ENCODE measurements around a stretch of chr2.

DNA sequence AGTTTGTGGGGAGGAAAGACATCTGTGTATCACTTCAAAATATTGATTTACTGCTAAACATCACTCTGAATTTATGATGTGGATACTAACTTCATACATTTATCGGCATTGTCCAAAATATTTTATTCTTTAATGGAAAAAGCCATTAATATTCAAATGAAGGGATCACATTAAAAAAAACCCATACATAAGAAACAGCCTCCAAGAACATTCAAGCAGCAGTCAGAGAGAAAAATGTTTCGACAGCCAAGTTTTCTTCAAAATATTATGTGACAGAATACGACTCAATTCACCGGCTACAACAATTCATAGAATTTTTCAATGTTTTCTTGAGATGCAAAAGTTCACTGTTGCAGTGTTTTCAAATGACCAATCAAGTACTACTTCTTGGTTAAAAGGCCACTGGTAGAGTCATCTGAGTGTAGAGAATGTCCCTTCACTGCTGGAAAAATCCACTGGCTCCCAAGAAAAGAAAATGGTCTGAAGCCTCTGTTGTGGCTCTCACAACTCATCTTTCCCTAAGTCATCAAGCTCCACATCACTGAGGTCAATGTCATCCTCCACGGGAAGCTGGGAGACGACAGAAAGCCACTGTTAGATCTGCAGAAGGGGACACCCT is 28.7 kb downstream of the PDIA6 start:
- PRO-cap, result no peak

GRCh38 chr2:10843986-10844749 is 31.6 kb upstream of the PDIA6 start:
- PRO-cap, result no peak

DNA sequence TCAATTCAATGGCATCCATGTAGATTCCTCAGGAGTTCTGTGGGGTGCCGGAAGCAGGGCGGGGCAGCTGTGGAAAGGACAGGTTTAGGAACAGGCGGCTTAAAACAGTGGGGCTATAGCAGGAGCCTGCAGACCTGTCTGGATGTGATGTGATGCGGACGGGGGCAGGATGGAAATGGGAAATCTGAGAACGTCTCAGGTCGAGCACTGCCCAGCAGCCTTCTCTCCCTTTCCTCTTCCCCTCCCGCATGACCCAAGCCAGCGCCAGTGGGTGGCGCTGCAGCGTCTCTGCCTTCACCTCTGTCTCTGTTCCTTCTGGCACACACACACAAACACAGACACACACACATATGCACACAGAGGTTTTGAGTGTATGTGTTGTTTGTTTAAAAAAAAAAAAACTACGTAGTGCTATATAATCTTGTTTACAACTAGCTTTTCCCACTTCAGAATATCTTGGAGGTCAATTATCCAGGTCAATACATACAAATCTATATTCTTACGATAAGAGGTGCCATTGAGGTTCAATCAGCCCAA is 59.7 kb upstream of the C2orf50 start:
- PRO-cap, result no peak

DNA sequence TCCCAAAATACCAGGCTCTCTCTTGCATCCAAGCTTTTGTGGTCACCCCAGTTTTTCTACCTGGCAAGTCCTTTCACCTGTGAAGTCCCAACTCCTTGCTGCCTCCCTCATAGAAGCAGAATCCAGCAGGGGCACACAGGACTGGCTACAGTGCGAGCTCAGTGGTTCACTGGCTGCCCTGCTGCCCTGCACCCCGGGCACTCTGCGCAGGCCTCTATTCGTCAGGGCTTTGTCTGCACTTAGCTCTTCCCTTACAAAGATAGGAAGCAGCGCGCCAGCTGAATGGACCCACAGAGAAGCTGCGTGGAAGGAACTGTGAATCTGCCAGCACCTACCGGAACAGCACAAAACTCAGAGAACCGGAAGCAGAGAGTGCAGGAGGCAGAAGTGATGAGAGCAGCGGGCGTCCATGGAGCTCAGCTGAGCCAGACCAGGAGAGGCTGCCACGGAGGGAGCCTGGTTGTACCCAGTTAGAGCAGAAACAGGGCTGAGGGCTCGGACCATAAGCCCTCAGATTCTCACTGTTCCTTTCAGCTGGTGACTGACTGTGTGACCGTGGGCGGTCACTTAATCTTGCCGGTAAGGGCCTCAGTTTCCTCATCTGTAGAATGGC is 884 bp upstream of the C2orf50 start:
- PRO-cap, result no peak

DNA sequence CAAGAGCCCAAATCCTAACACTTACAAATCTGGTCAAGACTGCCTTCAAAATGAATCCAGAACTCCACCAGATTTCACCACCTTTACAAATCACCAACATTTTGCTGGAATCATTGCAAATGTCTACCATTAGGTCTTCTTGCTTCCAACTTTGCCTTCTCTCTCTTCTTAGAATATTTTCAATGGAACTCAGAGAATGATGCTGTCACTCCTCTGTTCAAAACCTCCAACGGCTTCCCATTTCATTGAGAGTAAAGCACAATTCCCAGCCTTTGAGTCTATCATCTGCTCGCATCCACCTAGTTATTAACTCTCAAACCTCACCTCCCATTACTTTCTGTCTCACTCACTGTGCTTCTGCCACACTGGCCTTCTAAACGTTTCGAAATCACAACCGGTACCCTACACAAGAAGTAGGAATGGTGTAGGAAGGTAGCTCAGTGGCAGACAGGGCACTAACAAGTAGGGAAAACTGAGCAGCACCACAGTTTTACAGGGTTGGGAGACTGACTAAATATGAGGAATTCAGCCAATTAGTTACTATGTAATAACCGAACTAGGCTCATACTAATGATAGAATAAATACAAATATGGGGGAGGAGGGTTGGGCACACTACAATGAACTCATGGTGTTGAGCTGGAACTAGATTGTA is 39.9 kb downstream of the ROCK2 start:
- PRO-cap, result no peak

DNA sequence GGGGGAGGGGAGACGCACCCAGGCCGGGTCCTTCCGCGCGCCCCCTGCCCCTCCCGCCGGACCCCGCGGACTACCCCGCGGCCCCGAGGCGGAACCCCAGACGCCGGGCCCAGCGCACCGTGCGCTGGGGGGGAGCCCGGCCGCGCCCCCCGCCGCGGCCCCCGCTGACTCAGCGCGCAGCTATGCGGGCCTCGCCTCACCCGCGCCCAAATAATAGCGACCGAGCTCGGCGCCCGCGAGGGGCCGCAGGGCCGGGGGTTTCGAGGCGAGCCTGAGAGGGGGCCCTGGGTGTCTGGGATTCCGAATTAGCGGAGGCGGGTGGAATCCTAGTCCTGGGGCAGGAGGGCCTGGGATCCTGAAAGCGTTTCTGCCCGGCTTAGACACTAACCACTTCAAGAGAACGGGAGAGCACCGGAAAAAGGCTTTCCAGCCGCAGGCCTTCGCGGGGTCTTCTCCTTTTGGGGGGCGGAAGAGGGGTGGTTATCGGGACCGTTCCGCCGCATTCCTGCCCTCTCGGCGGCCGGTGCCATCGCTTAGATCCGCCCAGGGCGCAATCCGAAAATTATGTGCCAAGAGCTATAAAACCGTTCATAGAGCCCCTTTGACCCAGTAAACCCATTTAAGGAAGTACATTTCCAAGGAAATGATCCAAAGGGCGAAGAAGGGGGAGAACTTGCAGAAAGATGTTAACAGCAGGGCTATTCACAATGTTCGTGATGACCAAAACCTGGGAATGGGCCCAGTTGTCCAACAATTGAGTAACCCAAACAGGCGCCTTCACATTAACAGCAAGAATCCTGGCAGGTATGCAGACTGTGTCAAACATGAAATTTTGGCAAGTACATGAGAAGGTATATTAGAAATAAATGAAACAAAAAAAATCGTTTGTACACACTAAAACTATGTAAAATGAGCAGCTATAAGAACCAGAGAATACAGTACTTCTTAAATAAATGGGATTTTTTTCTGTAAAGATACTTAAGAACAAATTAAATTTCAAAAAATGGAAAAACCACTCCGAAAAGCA is 763 bp upstream of the ROCK2 start:
- PRO-cap, result bidirectional peak, plus-strand start at position 223 of the sequence, minus-strand start at position 102 of the sequence; bidirectional peak, plus-strand start at position 651 of the sequence, minus-strand start at position 445 of the sequence

DNA sequence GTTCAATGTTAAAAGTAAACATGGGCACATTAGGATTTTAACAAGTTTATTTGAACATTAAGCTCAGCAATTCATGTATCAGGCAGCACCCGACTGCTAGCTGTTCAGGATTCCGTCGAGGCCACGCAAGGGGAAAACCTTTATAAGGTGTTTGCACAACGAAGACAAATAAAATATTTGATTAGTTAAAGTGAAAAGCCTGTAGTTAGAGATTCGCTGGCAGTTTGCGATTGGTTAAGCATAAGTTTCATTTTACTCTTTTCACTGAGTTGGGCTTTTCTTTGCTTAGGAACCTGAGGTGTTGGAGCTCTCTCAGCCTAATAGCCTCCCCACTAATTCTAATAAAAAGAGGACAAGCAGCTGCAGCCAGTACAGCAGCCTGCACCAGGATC is 43.6 kb upstream of the ROCK2 start:
- PRO-cap, result no peak

DNA sequence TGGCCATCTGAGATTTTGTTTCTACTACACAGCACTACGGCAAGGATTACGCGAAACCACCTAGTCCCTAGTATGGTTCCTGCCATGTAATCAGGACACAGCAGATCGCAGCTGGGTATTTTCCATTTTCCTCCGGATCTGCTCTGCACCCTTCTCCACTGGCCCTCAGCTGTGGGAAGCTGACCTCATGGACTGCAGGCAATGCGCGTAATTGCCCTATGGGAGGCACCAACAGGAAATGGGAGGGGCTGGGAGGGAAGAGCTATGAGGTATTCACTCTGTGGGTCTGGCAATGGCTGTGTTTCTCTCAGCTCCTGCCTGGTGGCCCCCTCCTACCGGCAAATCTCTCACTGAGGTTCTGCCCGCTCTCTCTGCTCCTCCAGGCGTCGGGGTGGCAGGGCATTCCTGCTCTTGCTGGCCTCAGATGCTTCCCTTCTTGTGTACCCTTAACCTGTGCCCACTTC is 59.3 kb upstream of the ROCK2 start:
- PRO-cap, result bidirectional peak, plus-strand start at position 382 of the sequence, minus-strand start at position 173 of the sequence

DNA sequence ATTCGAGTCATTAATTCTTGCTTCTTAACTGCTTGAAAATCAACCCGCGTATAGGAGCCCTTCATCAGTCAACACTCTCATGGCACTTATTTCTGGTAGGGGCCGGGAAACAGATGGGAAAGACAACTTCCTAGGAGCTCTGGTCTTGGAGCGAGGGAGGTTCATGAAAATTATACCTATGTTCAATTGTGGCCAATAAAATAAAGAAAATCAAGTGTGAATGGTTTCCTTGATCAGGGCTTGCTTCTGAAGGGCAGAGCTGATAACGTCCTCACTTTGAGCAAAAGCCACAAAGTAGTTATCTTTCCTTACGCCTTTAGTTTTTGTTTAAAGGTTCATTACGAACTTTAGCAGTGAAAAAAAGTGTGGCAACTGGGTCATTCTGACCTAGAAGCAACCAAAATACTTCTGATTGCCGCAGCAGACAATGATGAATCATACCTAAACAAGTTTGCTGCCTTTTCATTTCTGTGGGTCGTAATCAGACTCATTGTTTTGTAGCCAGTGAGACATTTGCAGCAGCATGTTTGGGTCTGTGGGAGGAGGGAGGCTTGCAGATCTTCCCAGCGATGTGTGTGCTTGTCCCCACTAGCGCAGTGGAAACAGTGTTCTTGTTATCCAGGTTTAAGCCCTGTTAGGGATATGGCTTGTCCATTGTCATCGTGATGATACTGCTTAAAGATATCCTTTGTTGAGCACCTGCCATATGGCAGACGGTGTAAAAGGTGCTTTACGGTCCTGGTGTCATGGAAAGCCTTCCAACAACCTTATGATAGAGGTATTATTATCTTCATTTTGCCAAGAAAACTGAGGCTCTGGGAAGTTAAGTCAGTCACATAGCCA is 1.5 kb upstream of the GREB1 start:
- PRO-cap, result no peak

DNA sequence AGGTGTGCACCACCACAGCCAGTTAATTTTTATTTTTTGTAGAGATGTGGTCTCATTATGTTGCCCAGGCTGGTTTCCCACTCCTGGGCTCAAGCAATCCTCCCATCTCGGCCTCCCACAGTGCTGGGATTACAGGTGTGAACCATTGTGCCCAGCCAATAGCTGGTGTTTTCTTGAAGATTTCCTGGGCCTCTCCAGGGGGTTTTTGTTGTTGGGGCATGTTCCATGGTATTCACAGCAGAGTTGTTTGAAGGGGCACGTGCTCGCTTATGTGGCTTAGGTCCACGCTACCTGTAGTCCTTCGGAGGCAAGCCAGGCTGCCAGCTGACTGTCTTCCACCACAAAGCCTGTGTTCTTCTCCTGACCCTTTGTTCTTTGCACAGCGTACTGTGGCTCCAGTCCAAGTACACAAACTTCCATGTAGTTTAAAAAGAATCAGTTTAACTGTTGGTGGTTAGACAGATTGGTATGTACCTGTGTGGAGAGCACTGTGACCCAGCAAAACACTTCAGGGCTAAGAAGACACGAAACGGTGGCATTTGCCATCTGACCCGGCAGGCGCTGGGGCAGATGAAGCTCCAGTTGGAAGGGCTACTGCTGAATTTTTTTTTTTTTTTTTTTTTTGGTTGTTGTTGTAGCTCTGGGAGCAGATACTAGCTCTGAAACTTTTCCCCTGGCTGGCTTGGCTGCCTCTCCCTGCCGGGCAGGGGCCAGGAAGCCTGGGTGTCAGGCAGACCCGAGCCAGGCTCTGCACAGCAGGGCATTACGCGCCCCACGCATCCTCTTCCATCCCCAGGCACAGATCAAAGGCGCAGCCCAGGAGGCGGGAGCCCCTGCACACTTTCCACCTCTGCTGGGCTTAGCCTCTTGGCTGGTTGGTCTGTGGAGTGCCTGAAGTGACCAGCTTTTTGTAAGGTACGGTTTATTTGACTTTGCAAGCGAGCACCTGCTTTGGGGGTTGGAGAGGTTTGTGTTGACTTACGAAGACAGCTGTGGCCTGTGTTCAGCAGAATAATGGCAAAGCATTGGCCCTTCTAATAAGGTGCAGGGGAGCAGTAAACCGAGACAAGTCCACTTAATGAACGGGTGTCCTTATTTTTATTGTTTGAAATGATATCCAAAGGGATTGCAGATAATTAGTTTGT is 5.7 kb downstream of the GREB1 start:
- PRO-cap, result no peak

GRCh38 chr2:11726222-11726971 is 20.0 kb upstream of the LPIN1 start:
- PRO-cap, result unidirectional peak, minus-strand start at chr2:11726592

GRCh38 chr2:11738908-11739583 is 7.4 kb upstream of the LPIN1 start:
- PRO-cap, result no peak

DNA sequence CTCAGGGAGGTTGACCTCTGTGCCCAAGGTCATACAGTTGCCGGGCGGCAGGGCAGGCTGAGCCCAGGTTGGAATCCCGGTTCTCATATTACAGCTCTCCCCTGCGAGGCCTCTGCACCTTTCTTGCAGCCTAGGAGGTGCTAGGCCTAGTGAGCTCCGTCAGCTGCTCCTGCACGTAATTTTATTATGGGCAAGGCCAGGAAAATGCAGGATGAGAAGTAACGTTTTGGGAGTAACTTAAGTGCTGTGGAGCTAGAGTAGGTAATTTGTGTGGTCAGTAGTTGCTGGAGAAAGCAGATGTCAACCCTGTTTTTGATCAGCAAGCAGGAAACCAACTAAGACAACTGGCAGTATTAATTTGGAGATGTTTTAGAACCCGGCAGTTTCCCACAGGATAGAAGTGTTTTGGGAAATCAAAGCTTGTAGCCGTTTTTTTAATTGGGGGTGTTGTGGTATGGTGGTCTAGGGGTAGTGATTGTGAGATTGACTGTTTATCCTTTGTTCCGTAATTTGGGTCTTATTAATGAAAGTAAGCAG is 787 bp downstream of the LPIN1 start:
- PRO-cap, result no peak

GRCh38 chr2:11748433-11749490 is 2.3 kb downstream of the LPIN1 start:
- PRO-cap, result no peak

DNA sequence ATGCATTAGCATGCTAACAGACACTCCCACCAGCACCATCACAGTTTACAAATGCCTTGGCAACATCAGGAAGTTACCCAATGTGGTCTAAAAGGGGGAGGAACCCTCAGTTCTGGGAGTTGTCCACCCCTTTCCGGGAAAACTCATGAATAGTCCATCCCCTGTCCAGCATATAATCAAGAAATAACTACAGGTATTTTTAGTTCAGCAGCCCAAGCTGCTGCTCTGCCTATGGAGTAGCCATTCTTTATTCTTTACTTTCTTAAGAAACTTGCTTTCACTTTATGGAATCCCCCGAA is 337.6 kb downstream of the LPIN1 start:
- PRO-cap, result no peak

DNA sequence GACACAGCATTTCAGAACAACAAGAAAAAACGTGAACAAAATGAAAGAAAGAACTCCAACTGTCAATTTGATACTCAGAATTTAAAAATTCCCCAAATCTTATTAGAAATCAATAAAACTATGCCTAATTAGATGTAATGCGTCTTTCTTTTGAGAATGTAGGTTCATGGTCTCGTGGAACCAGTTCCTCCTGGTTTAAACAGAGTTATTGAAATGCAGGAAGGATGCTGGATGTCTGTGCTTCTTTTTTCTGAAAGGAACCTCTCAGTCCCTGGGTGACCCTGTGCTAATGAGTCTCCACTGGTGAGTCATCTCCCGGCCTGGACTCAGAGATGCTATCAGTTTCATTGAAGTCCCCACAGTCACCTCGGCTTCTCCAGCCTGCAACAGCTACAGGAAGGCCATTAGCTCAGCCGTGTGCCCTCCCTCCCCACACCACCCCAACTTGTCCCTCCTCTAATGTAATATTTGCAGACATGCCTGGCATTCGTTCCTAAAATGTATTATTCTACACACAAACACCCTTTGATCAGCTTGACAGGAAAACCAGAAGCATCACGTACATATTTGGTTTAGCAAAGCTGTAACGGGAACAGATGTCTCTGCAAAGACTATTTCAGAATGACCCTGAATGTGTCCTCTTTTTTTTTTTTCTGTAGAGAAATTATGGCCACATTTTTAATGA is 430.6 kb downstream of the LPIN1 start:
- PRO-cap, result no peak

- PRO-cap, result no peak
Observed at GRCh38 chr2:12428473-12428912, 288.2 kb upstream of the TRIB2 start.

GRCh38 chr2:12604393-12604823 is 112.3 kb upstream of the TRIB2 start:
- PRO-cap, result no peak

GRCh38 chr2:12710225-12710945 is 6.4 kb upstream of the TRIB2 start:
- PRO-cap, result no peak

GRCh38 chr2:12719227-12719552 is 2.5 kb downstream of the TRIB2 start:
- PRO-cap, result no peak